Skeletal muscle tissue (tissue), 7 donors: ENCODE data around the gene ABHD18.

- PRO-cap, 3 experiments: peak in 1 of 3 experiments; most common plus-strand start chr4:122854782 (in 1)
- RAMPAGE, long total RNA: no peak
- RRBS, 2 experiments: 14 to 15% methylated on average over 3 of the region's 11 CpGs
These were observed 28.2 kb downstream of the FGF2 start for GRCh38 chr4:122854612-122855441.

DNA sequence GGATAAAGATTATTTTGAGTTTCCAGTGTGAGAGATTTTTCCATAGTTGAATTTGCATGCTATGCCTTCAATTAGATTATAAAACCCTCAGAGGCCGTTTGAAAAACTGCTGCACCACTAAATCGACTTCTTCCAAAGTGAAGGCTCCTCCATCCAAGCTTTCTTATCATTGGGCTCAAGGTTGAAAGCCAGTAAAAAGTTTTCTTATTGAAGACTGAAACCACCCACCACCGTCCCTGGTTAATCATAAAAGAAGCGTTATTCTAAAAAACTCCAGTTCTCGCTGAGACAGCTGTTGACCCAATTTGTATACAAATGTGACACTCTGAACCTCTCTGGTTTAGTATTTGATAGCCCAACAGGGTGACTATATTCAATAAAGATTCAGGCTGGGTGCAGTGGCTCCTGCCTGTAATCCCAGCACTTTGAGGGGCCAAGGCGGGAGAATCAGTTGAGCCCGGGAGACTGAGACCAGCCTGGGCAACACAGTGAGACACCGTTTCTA lies 1.4 kb downstream of the NUDT6 start:
- PRO-cap, 3 experiments: no peak in any of the 3 experiments
- RAMPAGE, long total RNA: no peak
- RRBS, 2 experiments: no CpG with 5 or more reads among the region's 8 CpGs

- PRO-cap, 3 experiments: peak in 1 of 3 experiments; most common plus-strand start chr4:123397961 (in 1); most common minus-strand start chr4:123397651 (in 1)
- RAMPAGE, long total RNA: no peak
- RRBS, 2 experiments: 2 to 3% methylated on average over 26 of the region's 65 CpGs
These were observed 1.1 kb downstream of the SPRY1 start for GRCh38 chr4:123397534-123398220.

DNA sequence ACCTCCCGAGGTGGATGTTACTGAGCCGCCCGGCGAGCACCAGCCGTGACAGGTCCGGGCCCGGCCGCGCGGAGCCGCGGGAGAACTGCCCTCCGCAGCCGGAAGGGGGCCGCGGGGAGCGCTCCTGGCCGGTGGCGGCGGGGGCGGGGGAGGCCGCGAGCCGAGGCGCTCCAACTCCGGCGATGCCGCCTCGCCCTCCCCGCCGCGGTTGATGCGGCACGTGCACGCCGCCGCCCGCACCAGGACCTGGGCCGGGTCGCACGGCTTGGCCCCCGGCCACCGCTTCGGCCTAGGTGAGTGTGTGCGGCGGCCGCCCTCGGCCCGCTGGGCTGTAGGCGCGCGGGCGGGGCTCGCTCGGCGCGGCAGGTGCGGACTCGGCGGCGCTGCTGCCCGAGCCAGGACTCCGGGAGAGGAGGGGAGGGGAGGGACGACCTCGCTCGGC lies 1.6 kb downstream of the SPRY1 start:
- PRO-cap, 3 experiments: peak in 3 of 3 experiments; most common plus-strand start position 398 of the sequence (in 3); most common minus-strand start position 87 of the sequence (in 3)
- RAMPAGE, long total RNA: no peak
- RRBS, 2 experiments: 2% methylated on average over 28 to 39 of the region's 66 CpGs

- PRO-cap, 3 experiments: no peak in any of the 3 experiments
- RAMPAGE, long total RNA: no peak
- RRBS, 2 experiments: 14% methylated on average over 2 of the region's 11 CpGs; no CpG with 5 or more reads in 1 of the 2 experiments
These were observed 47.7 kb downstream of the SPRY1 start for GRCh38 chr4:123444050-123444945.

DNA sequence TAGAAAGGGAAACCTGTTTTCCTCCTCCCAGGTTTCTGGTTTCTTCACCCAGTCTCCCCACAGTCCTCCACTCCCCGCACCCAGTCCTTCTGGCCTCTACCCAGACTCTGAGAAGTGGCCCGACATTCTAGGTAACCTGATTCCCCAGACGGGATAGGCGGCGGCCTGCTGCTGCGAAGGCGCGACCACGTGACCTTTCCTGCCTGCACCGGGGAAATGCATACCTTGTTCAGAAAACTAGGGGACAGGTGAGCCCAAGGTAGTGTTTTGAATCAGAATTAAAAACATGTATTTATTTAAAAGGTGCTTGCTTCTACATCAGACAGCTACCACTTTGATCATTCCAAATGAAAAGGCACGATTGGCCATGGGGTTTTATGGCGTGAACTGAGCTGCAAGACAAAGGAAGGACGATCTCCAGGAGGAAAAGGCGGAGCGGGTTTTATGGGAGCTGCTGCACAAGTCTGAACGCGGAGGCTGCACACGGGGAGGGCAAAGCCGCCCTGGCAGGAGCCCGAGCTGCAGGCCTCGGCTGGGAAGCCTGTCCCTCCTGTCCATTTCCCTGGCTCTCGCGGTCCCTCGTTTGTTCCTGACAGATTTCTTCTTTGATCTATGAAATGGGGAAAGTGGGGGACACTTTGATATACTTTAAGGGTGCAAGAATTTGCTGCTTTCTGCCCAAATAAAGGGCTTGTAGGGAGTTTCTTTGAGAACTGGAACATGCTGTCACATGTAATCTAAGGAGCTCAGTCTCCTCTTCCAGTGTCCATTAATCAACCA lies 150.8 kb downstream of the SPRY1 start:
- PRO-cap, 3 experiments: no peak in any of the 3 experiments
- RAMPAGE, long total RNA: no peak
- RRBS, 2 experiments: no CpG with 5 or more reads among the region's 24 CpGs

DNA sequence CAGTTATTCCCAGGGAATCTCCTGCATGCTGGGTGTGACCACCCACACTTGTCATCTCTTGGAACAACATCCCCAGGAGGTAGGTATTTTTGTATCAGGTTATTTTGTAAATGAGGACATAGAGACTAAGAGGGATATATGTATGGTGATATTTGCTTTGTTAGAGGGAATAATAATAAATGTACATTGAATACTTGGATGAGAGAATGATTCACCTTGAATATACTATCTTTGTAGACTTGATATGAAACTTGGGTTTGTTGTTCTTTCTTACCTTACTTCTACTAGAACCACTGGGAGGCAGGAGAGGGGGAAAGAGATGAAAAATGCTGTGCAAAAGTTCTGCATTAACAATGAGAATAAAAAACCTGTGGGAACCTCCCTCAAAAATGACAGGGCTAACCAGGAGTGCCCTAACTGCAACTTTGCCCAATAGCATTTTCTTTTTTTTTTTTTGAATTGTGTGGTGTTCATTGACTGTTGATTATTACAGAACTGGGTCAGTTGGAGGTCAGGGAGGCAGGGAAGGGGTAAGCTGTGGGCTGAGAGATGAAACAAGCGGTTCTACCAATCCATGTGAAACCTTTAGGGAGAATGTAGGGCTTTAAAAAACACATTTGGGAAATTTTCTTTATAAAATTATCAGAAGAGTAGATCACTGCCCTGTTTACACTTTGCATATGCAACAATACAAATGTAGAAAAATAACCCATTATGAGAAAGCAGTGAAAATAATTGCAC lies 157.6 kb downstream of the SPRY1 start:
- PRO-cap, 3 experiments: no peak in any of the 3 experiments
- RAMPAGE, long total RNA: no peak
- RRBS, 2 experiments: no CpG with 5 or more reads among the region's 1 CpG

DNA sequence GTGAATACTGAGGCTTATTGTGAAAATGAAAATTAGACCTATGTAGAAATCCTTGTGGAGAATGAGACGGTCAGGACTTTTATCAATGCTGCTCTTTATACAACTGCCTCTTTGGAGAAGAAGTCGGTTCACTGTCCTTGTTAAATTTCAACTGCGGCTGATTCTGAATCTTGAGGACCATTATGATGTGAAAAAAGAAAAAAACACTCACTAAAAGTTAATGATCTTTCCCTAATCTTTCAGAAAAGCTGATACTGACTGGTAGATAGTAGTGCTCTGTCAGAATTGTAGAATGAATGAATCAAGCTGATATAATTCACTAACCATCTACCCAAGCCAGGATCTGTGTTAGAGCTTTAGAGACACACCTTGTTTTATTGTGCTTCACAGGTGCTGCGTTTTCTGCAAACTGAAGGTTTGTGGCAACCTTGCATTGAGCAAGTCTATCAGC lies 204.8 kb downstream of the SPRY1 start:
- PRO-cap, 3 experiments: no peak in any of the 3 experiments
- RAMPAGE, long total RNA: no peak
- RRBS, 2 experiments: no CpG with 5 or more reads among the region's 4 CpGs

GRCh38 chr4:123832768-123833302 lies 436.2 kb downstream of the SPRY1 start:
- PRO-cap, 3 experiments: peak in 2 of 3 experiments; most common plus-strand start chr4:123832904 (in 1); most common minus-strand start chr4:123832821 (in 1)
- RAMPAGE, long total RNA: no peak
- RRBS, 2 experiments: no CpG with 5 or more reads among the region's 2 CpGs

DNA sequence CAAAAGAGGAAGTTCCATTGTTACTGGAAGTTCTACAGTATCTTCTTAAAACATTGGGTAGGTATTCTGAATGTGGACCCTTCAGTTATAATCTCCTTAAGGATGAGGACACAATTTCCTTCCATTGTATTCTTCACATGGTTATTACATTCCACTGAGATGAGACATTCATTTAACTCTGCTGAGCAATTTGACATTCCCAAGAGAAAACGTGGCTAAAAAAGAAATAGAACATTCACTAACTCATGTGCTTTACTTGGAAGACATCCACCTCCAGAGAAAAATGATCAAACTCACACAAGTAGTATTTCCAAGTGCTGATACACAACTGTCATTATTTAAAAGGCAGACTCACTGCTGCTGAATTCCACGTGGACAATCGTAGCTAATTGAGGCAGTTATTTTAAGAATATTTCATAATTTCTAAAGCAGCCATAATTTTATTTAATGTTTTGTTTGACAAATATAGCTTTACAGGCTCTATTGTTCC lies 227.9 kb upstream of the ANKRD50 start:
- PRO-cap, 3 experiments: no peak in any of the 3 experiments
- RAMPAGE, long total RNA: no peak
- RRBS, 2 experiments: no CpG with 5 or more reads among the region's 3 CpGs

DNA sequence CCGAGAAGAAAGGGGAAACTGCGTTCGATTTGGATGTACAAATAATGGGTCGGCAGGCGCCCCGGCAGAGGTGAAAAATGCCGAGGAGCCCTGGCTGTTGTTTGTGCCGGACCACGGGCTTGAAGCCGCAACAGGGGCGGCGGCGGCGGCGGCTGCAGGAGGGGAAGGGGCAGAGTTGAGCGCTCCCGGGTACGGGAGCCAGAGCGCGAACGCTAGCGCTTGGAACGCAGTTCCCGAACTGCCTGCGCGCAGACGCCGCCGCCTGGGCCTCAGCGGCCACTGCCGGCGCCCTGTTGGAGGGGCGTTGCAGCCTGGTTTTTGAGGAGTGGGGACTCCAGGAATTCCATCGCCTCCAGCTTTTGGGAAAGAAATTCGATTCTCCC lies 754 bp downstream of the FAT4 start:
- PRO-cap, 3 experiments: peak in 1 of 3 experiments; most common minus-strand start position 240 of the sequence (in 1)
- RAMPAGE, long total RNA: no peak
- RRBS, 2 experiments: 1 to 3% methylated on average over 22 to 24 of the region's 35 CpGs

GRCh38 chr4:125416853-125417366 lies 102.2 kb downstream of the FAT4 start:
- PRO-cap, 3 experiments: no peak in any of the 3 experiments
- RAMPAGE, long total RNA: no peak
- RRBS, 2 experiments: no CpG with 5 or more reads among the region's 6 CpGs

DNA sequence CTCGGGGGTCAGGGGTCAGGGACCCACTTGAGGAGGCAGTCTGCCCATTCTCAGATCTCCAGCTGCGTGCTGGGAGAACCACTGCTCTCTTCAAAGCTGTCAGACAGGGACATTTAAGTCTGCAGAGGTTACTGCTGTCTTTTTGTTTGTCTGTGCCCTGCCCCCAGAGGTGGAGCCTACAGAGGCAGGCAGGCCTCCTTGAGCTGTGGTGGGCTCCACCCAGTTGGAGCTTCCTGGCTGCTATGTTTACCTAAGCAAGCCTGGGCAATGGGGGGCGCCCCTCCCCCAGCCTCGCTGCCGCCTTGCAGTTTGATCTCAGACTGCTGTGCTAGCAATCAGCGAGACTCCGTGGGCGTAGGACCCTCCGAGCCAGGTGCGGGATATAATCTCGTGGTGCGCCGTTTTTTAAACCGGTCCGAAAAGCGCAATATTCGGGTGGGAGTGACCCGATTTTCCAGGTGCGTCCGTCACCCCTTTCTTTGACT lies 22.8 kb downstream of the INTU start:
- PRO-cap, 3 experiments: no peak in any of the 3 experiments
- RAMPAGE, long total RNA: no peak
- RRBS, 2 experiments: no CpG with 5 or more reads among the region's 20 CpGs

DNA sequence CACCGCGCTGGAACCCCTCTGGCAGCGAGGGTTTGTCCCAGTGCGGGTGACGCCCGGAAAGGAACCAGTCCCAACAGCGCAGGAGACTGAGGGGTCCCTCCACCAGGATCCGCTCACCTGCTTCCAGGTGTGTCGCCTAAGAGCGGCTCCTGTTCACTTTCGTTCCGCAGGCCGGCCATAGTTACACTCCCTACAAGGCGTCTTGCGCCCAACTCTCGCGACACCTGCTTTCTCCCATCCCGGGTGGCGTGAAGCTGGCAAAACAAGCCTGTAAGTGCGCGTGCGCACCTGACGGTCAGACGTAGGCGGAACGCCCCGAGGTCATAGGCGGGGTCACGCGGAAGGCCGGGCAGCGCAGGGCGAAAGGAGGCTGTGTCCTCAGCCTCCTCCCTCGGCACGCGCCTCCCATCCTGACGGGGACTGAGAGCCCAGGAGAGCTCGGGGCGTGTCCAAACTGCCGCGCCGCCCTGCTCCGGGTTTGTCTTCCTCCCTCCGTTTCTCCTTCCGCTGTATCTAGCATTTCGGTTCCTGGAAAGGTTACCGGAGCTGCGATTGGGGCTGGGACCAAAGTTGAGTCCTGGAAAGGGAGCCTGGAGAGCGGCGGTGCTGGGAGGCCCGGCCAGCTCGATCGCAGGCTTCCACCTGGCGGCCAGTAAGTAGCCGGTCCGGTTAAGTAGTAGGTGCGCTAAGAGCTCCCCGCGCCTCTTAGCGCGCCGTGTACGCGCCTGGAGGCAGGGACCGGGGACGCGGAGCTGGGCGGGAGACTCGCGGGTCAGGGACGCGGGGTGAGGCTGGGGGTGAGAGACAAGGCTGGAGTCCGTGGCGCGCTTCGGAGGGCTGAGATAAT lies at the start of gene ABHD18:
Gene ABHD18, plus strand, starts transcription at position 452 of the 847 bp plus-strand sequence.
- PRO-cap, 3 experiments: peak in 3 of 3 experiments; most common plus-strand start position 452 of the sequence (in 2); most common minus-strand start position 644 of the sequence (in 3)
- RAMPAGE, long total RNA: start-site peak on the minus strand centred at position 235 of the sequence, 88 bp wide, 145 and 59 reads in 2 replicates; start-site peak on the plus strand centred at position 416 of the sequence, 250 bp wide, 70 and 99 reads in 2 replicates
- RRBS, 2 experiments: 2% methylated on average over 44 to 50 of the region's 76 CpGs

- PRO-cap, 3 experiments: peak in 1 of 3 experiments; most common plus-strand start chr4:128060789 (in 1)
- RAMPAGE, long total RNA: no peak
- RRBS, 2 experiments: 5% methylated on average over 4 of the region's 25 CpGs
These were observed 588 bp upstream of the LARP1B start for GRCh38 chr4:128060559-128060889.

DNA sequence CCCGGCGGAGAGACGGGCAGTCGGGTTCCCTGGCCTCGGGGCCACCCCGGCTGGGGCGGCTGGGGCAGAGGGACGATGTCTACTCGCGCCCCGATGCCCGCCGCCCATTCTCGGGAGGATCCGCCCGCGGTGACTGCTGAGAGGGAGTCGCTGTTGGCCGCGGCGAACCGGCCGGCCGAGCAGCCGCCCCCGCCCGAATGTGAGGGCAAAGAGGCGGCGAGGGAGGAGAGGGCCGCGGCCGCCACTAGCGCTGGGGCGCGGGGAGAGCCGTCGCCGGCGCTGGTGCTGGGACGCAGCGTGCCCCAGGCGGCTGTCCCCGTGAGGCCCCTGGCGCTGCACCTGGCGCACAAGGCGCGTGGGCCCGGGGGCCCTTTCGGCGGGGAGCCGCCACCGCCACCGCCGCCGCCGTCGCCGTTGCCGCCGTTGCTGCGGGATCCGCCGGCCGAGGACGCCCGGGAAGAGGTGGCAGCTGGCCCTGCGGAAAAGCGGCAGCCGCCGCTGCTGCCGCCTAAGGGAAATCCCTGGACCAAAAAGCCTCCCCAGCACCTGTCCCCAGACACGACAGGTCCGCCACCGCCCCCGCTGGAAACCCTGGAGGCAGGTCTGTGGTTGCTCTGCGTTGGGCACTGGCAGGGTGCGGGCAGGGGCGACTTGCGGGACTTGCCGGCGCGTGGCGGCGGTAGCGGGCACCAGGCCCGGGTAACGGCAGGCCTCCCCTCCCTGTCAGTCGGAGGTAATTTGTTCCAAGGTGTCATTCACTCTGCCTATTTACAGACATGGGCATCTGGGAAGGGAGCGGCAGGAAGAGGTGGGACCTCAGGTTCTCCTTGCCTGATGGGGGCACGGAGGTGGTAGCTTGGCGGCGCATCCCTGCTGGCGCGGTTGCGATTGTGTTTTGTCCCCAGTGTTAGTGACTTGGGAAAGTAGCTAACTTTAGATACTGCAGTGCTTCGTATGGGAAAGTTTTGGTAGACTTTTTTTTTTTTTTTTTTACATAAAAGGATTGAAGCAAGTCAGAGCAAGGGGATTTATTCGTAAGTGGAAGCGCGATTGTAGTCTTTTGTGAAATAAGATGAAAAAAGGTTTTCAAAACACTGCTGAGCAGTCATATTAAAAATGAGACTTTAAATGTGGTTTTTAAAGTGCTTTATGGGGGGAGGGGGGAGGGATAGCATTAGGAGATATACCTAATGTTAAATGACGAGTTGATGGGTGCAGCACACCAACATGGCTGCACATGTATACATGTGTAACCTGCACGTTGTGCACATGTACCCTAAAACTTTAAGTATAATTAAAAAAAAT lies 959 bp downstream of the LARP1B start:
- PRO-cap, 3 experiments: peak in 3 of 3 experiments; most common plus-strand start position 208 of the sequence (in 1); most common minus-strand start position 135 of the sequence (in 1)
- RAMPAGE, long total RNA: no peak
- RRBS, 2 experiments: 1% methylated on average over 31 of the region's 101 CpGs

DNA sequence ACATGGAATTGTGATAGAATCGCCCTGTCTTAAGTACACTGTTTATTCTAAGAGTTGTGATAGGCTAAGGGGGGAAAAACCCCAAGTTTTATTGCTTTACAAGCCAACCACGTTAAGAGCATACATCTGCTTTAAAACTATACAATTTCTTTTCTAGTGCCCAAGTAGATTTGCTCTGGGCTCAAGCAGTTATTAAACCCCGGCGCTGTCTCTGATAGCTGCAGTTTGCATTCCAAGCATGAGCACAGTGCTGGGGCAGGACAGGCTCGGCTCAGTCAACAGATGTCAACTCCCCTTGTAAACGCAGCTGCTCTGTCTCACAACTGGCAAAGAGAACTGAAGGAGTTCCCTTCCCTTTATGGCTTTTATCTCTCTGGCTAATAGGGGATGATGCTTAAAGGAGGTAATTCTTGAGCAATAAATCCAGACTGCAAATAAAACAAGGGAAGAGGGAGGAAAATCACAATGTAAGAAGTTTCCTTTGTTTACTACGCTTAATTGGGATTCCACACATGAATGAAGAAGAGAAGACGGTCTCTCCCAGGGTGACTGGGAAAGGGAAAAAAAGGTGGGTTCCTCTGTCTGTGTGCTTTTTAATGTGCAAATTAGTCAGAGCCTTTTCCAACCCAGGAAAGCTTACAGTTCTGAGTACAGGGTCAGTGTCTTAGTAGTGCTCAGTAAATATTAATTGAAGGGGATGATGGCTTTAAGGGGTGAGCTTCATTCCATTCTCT lies 155.9 kb upstream of the JADE1 start:
- PRO-cap, 3 experiments: no peak in any of the 3 experiments
- RAMPAGE, long total RNA: no peak
- RRBS, 2 experiments: no CpG with 5 or more reads among the region's 8 CpGs

- PRO-cap, 3 experiments: no peak in any of the 3 experiments
- RAMPAGE, long total RNA: no peak
- RRBS, 2 experiments: no CpG with 5 or more reads among the region's 1 CpG
These were observed 15.3 kb upstream of the JADE1 start for GRCh38 chr4:128794328-128794566.

DNA sequence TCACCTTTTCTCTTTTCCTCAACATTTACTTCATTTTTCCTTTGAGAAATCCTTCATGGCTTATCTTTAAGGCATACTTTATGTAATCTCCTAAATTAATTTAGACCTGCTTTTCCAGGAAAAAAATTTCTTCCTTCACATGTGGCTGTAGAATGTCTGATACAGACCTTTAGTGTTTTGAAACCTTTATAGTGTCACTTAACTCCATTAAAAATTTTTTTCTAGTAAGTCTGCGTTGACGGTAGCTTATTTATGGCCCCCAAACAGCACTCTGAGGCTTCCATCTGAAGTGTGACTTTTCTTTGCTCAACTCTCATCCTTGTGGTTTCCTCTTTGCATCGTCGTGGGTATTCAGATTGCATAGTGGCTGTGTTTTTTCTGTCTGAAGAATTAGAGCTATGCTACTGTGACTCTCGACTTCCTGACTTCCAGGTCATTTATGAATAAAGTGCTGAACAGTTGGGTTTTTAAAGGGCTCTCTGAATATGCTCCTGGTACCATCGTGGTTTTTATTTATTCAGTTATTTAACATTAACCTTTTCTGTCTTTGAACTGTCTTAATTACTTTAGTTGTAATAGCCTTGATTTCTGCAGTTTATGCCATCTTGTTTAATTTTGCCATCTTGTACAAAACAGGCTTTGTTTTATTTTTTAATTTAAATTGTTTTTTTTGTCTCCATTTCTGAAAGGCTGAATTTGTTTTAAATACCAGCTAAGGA lies 44.9 kb downstream of the JADE1 start:
- PRO-cap, 3 experiments: no peak in any of the 3 experiments
- RAMPAGE, long total RNA: no peak
- RRBS, 2 experiments: no CpG with 5 or more reads among the region's 6 CpGs

DNA sequence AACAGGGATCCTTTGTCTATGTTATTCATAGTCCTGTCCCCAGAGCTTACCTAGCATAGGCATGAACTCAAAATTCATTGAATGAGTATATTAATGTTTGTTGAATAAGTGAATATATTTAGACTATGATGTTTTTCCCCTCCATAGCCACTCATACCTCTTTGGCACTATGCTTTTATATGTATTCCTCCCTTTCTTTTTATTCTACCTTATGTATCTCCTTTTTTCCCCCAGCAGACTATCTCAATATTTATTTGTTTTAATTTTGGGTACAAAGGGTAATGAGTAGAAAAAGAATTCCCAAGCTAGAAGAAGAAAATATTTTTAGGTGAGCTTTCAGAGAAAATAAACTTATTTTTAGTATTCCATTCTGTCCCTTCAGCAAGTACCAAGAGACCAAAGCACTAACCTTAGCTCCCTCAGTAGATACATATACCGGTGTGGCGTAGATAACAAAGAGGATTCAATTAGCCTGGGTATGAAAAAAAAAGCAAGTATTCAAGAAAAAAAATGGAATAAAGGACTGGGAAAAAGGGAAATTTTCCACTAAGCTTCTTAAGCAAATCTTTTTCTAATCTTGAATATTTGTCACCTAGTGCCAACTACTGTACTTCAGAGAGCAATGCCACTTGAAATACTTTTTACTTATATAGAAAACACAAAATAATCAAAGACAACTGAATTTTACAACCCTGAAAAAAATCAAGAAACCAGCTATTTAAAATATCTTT lies 17.0 kb downstream of the SCLT1 start:
- PRO-cap, 3 experiments: no peak in any of the 3 experiments
- RAMPAGE, long total RNA: no peak
- RRBS, 2 experiments: no CpG with 5 or more reads among the region's 2 CpGs